SJSA1 (cell line): ENCODE data around the genes LIPE and ZNF226.

- RAMPAGE, long total RNA, result no peak
These were observed 11.2 kb upstream of the CNFN start for GRCh38 chr19:42401064-42401850.

GRCh38 chr19:42401851-42402289, 11.8 kb upstream of the CNFN start:
- RAMPAGE, long total RNA, result no peak

DNA sequence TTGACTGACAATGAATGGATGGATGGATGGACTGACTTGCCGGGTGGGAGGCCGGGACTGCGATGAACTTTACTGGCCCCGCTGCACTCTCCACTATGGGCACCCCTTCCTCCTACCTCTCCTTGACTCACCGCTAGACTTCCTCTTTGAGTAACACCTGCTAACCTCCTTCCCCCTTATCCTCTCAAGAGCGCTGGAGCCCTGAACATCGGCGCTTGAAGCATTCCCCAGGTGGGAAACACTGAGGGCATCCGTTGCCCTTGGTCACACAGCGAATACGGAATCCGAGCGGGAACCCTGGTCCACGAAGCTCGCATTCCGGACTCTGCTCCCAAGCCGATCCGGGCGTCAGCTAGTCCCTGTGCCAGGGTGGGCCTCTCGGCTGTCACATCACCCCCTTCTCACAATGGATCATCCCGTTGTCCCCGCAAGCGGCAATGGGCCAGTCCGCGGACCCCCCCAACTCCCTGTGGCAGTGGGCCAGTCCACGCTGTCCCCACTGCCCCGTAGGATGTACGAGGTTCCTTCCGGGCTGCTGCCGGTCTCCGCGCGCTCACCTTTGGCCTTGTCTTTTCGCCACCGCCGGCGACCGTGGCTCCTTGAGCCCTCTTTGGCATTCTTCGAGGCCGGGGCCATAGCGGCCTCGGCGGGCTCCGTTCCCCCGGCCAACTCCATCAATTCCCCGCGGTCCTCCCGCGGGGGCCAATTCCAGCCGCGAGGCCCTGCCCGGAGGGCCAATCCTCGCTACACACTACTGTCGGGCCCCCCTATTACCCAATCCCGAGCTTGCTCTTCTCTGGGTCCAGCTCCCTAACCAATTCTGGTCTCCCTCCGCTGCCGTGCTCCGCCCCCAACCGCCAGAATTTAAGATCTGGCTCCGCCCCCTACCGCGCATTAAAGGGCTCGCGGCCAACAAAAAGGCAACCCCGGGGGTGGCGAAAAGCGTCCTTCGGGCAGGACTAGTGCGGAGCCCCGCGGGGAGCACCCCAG, 4.0 kb downstream of the LIPE start:
- RAMPAGE, long total RNA, result no peak

DNA sequence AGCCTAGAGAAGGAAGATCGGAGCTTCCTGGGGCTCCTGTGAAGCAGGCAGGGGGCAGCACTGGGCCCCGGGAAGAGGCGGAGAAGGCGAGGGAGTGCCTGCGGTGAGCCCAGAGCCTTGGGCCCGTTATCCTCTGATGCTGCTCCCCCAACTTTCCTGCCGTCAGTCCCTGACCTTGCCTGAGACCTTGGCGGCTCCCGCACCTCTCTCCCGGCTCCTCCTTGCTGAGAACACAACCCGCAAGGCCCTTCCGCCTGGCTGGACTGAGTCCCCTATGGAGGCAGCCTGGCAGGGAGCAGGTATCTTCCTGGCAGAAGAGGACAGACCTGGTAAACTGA, 2.4 kb downstream of the LIPE start:
- RAMPAGE, long total RNA, result no peak

GRCh38 chr19:42427104-42427516, at the start of gene LIPE:
Gene LIPE, minus strand, starts transcription at chr19:42427388.
- RAMPAGE, long total RNA, result no peak

DNA sequence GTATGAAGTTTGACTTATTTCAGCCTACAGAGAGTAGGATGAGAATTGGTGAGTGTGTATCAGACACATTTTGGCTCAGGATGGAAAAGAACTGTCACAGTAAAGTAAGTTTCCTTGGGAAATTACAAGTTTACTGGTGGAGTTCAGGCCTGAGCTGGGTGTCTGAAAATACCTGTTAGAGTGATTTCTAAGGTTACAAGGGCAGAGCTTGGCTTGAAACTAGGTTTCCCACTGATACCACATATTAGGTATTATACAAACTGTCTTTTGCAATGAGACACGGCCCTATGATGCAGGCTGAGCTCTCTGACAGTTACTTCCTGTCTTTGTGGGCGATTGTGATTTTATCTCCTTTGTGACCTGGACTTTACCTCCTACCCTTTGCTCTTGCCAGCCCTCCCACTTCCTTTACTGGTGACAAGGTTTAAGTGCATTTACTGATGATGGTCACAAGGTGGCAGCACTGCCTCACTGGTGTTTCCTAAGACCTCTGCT, 7.5 kb upstream of the CXCL17 start:
- RAMPAGE, long total RNA, result no peak

DNA sequence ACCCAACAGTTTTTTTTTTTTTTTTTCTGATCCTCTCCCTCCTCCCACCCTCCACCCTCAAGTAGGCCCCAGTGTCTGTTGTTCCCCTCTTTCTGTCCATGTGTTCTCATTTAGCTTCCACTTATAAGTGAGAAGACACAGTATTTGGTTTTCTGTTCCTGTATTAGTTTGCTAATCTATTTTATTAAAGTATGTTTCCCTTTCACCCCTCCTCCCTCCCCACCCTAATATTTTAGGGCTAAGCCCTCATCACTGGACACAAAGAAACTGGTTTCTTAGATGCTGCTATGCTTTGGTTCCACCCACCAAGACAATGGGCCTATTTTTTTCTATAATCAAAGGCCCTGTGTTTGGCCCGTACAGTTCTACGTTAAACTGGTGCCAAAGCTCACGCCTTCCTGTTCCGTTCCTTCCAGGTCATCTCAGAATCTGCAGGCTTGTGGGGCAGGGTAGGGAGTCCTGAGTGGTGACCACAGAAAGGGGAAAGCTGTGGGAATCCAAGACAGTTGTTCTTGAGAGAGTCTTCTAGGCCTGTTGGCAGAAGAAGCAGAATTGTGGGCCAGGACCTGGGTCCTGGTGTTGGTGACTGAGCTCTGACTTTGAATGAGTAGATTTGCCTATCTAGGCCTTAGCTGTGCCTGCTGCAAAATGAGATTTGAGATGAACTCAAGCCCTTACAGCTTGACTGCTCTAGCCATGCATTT, 18.9 kb upstream of the CXCL17 start:
- RAMPAGE, long total RNA, result no peak

- RAMPAGE, long total RNA, result no peak
These were observed 25.5 kb upstream of the CXCL17 start for GRCh38 chr19:42468198-42468776.

DNA sequence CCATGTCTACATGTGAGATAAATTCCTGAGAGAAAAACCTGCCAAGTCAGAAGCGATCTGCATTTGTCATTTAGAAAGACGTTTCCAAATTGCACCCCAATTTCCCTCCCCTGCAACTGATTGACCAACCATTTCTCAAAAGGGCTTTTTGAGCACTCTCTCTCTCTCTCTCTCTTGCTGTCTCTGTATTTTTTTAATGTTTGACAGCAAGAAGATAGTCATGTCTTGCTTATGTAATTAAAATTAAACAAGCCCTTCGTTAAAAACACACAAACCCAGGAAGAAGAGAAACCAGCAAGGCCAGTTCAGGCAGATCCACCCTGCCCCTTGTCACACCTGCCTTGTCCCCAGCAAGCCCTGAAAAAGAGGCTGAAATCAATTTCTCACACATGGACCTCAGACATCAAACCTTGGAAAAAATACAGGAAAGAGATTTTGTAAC, 9.8 kb downstream of the LYPD3 start:
- RAMPAGE, long total RNA, result no peak

GRCh38 chr19:43525241-43525893, 1.6 kb downstream of the ETHE1 start:
- RAMPAGE, long total RNA, result no peak

- RAMPAGE, long total RNA, result no peak
These were observed 12.8 kb downstream of the ZNF575 start for GRCh38 chr19:43545660-43546302.

DNA sequence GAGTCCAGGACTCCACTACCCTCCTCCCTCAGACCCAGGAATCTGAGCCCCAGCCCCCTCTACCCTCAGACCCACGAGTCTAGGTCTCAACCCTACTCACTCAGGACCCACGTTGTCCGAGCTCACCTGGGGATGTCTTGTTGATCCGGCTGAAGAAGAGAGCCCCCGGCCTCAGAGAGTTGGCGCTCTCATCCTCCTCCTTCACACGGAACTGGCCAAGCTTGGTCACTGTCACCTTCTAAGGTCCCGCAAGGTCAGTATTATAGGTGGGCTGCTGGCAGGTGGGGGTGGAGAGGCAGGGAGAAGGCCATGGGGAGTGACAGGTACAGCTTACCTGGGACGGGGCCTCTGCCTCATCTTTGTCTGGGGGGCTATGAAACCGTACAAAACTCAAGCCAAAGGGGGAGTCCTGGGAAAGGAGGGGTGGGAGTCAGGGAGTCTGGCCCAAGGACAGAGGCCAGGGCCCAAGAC, 20.3 kb downstream of the ZNF575 start:
- RAMPAGE, long total RNA, result no peak

- RAMPAGE, long total RNA, result no peak
These were observed 3.9 kb downstream of the ZNF576 start for GRCh38 chr19:43600332-43600618.

DNA sequence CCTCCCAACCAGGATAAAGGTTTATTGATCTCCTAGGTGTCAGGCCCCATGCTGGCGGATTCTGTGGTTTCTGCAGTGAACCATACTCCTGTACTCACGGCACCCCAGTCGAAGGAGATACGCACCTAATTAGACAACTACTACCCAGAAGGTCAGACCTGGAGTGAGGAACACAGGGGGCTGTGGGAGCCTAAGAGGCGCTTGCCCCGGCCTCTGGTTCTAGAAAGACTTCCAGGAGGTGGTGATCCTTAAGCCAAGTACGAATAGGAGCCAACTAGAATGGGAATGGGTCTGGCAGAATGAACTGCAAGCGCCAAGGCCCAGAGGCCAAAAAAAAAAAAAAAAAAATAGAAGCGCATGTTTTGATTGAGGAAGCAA, 720 bp upstream of the ZNF428 start:
- RAMPAGE, long total RNA, result no peak

GRCh38 chr19:43711025-43711398, 4.9 kb upstream of the IRGC start:
- RAMPAGE, long total RNA, result no peak

GRCh38 chr19:43751524-43751880, 3.3 kb downstream of the SMG9 start:
- RAMPAGE, long total RNA, result no peak

GRCh38 chr19:43812502-43813082, 10.3 kb upstream of the LYPD5 start:
- RAMPAGE, long total RNA, result no peak

GRCh38 chr19:44052244-44052496, 334 bp downstream of the ZNF223 start:
- RAMPAGE, long total RNA, result no peak

DNA sequence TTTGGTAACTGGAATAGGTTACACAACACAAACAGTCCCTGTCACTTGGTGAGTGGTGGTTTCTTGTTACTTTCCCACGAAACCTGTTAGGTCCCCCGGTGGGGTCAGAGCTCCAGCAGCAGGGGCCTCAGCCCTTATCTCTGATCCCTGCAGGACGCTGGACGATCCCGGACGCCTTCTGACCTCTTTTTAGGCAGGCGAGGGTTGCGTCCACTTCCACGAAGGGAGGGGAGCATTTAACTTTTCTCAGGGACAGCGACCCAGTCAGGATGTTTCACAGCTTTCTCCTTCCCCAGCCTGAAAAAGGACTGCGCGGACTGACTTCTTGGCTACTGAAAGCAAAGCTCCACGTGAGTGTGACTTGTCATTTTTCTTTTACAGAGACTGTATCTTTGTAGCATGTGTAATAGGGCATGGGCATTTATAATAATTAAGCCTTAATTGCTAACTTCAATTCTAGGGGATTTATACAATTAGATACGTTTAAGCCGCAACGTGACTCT, 715 bp downstream of the ZNF234 start:
- RAMPAGE, long total RNA, result no peak

DNA sequence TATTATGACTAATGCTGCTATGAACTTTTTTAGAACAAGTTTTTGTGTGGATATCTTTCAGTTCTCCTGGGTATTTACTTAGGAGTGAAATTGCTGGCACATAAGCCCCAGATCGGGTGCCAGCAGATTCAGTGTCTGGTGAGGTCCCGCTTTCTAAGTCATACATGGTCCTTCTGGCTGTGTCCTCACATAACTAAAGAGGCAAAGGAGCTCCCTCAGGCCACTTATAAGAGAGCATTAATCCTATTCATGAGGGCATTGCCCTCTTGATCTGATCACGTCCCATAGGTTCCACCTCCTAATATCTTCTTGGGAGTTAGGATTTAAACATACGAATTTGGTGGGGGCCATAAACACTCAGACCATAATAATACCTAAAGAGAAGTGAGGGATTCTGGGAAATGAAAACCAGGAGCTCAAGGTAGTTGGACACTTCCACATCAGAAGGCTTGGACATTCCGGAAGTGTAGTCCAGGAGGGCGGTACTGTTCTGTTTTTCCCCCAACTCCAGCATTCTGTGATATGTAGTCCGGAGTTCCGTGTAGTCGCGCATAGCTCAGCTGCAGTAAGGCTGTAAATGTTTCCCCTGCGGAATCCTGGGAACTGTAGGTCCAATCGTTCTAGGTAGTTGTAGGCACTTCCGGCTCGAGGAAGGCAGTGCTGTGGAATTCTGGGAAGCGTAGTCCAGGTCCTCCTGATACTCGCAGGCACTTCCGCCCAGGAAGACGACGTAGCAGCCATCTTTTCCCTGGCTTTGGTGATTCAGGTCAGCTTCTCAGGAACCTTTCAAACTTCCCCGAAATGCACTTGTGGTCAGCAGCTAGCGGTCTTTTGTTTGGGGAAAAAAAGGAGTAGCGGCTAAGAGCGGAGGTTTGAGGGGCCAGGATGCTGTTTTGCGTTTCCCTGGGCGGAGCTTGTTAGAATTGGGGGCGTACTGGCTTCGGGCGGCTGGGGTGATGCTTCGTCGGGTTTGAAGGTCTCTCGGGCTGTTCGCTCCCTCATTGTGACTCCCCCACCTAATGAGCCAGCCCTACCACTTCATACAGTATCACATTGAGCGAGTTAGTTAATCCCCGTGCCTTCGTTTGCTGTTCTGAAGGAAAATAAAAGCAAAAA, at the start of gene ZNF226:
Gene ZNF226, plus strand, starts transcription at position 724 of the 1,116 bp plus-strand sequence.
- RAMPAGE, long total RNA, result start-site peak on the plus strand centred at position 733 of the sequence, 16 bp wide, 59 and 97 reads in 2 replicates